Endothelial cell (in vitro differentiated cells): ENCODE measurements around the gene MYLIP.

DNA sequence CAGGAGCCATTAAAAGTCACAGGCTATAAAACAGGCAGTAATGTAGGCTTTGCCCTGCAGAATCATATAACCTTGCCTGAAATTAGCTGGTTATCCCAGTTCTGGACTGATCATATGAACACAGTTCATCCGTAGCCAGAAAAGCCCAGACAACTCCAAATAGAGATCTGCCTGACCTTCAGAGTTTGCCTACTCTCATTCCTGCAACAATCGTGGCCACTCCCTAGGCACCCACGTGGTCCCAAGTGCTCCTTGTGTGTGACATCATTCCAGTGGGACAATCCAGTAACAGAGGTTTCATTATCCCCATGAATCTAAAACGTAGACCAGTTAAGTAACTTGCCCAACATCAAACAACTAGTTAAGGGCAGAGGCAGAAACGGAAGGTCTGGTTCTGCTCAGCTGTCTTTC lies 261.5 kb upstream of the JARID2 start:
- PRO-cap = no peak

DNA sequence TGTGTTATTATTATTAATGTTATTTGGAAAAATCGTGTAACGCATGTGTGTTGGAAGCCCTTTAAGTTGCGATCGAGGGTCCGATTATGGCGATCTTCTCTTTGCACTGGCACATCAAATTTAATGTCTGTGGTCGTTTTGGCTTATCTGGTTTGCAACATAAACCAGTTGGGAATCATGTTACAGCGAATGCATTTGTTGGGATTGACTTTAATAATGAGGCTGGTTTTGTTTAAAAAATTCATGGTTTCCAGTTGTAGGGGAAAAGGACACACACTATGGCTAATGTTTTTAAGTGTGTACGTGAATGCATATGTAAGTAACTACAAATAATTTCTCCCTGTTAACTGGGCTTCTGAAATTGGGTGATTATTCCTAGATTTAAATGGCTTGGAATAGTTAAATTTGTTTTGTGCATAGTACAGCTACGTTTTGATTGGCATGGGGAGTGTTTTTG lies 1.1 kb downstream of the JARID2 start:
- PRO-cap = no peak

GRCh38 chr6:15254885-15255084 lies 8.9 kb downstream of the JARID2 start:
- PRO-cap = no peak

GRCh38 chr6:15255892-15256537 lies 10.1 kb downstream of the JARID2 start:
- PRO-cap = no peak

DNA sequence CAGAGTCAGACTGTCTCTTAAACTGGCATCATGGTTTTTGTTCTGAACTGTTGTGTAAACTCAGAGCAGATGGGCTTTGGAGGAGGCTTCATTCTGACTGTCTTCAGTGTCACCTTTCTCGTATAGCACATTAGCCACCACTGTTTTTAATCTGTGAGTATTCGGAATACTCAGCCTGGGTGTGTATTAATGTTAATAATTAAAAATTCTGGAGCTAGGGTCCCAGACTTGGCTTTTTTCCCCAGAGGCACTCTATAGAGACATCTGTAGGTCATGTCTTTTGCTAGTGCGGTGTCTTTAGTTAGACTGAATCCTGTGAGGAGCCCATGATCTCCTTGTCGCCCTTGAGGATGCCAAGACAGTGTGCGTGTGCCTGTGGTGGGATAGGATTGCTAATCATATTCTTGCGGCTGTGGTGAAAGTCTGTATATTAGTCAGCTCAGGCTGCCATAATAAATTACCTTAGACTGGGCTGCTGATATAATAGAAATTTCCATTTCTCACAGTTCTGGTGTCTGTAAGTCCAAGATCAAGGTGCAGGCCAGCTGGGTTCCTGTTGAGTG lies 141.1 kb downstream of the JARID2 start:
- PRO-cap = no peak

DNA sequence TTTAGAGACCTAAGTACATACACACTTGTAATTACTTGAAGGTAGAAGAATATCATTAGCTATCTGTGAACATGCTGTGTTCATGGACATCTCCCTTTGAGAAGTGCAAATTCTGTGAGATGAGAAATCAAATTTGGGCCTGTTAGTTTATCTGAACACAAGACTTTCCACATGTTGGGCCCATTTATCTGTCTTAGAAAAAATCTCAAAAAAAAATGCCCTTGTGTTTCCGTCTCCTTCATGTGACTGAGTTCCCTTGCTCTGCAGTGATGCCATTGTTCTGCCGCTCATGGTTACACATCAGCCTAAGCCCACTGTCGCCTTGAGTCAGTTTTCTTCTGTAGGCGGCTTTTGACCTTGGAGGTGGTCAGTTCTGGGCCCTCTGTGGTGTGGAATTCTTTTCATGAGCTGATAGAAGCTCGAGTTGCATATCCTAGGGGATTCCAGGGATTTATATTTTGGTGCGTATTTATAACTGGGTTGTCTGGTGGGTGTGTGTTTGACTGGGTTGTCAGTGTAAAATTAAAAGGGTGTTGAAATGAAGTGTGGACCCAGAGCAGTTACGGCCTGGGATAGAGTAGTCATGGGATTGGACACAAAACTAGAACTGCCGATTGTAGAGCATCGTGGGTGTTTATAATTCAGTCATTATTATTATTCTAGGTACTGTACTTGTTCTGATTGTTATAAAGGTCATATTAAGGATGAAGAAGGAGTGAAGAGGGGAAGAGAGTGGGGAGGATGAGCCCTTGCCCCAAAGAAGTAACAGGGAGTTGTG lies 156.7 kb downstream of the JARID2 start:
- PRO-cap = no peak

GRCh38 chr6:15496456-15497257 lies 166.2 kb downstream of the DTNBP1 start:
- PRO-cap = no peak

DNA sequence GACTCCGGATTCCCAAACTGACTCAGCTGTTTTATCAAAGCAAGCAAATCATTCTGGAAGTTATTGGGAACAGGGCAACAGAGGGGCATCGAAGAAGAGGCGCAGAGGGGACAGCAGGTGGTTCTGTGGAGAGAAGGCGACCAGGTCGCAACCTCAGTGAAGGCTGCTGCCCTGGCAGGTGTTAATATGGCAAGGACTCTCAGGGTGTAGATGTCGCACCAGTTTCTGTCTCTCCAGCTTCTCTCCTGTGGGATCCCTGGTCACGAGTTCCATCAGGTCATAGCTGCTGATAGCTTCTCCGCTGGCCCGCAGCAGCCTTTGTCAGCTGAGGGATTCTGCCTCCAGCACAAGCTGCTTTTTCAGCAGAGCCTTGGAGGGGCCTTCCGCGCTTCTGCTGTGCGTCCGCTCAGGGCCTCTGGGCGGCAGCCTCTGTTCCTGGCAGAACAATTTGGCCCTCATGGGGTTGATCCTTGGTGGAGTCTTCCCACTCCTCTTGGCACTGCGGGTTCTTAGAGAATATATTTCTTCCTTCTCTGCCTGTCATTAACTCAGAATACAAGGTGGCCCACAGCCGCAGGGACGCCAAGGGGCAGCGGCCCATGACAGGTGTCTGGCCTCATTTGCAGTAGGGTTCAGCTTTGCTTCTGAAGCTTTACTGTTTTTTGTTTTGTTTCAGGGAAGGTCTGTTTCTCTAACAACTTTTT lies 158.9 kb downstream of the DTNBP1 start:
- PRO-cap = no peak

- PRO-cap = no peak
Observed at GRCh38 chr6:15522956-15523899, 139.6 kb downstream of the DTNBP1 start.

GRCh38 chr6:15709522-15709974 lies 46.7 kb upstream of the DTNBP1 start:
- PRO-cap = no peak

DNA sequence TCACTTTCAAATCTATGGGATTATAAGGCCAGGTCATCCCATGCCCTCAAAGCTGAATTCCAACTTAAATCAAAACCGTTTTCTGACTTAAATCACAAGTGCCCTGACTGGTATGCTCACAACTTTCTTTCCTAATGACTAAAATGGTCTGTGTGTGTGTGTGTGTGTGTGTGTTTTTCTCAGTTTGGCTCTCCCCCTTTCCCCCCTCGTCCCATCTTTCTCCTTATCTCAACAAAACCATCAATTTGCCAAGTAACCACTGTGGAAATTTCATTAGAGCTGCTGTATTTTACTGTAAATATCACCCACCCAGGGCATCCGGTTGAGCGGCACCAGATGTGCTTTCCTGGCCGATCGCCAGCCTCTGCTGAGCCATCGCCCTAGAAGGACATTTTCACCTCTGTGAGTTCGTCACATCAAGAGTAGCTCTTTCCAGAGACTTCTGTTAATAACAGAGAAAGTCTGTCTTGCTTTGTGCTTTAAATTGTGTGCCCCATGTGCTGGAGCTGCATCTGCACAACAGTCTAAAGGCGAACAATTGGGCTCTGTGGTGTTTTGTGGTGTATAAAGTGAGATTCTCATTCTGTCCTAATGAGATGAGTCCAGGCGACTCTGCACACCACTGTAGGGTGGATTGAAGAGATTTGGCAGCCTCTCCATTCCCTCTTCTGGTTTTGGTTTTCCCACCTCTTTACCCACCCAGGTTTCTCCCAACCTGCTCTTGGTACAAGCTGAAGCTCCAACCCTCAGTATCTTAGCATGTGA lies 217.2 kb upstream of the DTNBP1 start:
- PRO-cap = no peak

DNA sequence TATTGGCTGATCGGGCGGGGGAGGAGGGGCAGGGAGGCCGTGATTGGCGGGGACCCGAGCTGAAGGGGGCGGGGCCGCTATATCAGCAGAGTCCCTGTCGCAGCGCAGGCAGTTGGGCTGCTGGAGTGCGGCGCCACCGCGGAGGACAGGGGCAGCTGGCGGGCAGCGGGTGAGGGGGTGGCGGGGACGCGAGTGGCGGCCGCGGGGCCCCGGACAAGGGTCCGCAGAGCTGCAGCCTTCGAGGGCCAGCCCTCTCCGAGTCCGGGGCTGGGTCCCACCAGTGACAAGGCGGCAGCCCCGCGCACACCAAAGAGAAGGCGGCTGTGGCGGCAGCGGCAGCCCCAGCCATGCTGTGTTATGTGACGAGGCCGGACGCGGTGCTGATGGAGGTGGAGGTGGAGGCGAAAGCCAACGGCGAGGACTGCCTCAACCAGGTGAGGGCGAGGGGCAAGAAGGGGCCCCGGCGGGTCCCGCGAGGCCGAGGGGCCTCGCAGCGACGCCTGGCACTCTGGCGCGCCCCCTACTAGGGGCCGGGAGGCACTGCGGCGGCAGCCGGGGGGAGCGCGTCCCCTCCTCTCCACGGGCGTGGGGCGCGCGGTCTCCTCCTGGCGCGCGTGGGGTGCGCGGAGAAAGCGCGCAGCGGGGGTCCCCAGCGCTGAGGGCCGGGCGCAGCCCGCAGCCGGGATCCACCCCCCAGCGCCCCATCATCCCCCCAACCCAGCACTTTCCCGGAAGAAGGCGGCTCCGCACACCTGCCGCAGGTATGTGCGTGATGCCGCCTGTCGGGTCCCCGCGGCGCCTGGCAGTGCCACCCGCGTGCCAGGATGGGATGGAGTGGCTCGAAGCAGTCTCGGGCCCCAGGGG lies at the start of gene MYLIP:
TSS of gene MYLIP (plus strand) at position 111 of the 864 bp plus-strand sequence.
- PRO-cap = bidirectional peak, plus-strand start at position 111 of the sequence, minus-strand start outside the sequence

GRCh38 chr6:16130154-16130767 lies 1.4 kb downstream of the MYLIP start:
- PRO-cap = no peak

DNA sequence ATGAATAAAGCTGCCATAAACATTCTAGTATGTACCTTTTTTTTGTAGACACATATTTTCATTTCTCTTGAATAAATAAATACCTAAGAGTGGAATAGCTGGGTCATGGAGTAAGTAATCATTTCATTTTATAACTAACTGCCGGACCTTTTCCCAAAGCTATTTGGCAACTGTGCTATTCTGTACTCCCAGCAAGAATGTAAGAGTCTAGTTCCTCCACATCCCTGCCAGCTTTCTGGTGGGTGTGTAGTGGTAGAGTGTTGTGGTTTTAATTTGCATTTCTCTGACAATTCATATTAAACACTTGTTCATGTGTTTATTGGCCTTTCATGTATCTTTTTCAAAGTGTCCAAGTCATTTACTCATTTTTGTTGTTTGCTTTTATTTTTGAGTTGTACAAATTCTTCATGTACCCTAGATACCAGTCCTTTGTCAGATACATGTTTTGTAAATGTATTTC lies 7.7 kb downstream of the MYLIP start:
- PRO-cap = no peak

DNA sequence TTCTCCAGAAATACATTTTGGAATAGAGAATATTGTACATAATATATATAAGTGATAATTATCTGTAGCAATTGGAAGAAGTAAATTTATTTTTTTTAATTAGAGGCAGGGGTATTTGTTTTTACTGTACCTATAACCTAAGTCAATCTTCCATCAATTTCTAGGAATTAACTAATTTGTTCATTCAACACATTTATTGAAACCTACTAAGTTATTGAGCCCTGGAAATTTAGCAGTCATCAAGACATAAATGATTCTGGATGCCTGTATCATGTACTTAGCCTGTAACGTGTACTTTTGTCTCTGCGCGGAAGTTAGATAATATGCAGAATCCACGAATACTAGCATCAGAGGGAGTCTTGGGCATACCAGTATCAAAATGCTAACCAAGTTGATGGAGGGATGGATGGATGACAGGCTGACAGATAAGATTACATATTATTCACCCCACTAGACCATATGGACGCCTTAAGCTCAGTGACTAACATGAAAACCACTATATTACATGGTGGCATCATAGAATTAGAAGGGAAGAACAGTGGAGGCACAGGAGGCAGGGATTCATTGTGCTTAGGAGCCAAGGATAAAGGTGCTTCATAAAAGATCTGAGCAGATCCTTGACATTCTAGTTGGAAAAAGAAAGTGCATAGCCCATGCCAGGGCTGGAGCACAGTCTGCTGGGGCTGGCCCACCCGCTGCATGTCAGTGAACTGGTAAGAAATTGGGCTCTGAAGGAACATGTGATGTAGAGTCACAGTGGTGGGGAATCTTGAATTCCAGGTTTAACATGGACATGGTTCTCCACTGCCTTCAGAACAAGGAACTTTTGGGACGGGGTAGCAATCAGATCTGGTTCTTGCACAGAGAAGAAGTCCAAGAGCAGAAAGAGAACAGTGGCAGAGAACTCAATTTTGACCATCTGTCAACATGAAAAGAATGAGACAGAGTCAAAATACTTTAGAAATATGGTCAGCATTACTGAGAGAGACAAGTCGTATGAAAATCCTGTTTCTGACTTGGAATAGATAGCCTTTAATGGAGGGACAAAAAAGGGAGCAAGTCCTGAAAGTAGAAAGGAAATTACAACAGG lies 20.3 kb downstream of the MYLIP start:
- PRO-cap = no peak

GRCh38 chr6:16205336-16206115 lies 32.9 kb upstream of the GMPR start:
- PRO-cap = no peak

- PRO-cap = bidirectional peak, plus-strand start at chr6:16352582, minus-strand start at chr6:16352553
Observed at GRCh38 chr6:16352123-16352808, 113.9 kb downstream of the GMPR start.

- PRO-cap = no peak
Observed at GRCh38 chr6:16355983-16356527, 117.7 kb downstream of the GMPR start.

DNA sequence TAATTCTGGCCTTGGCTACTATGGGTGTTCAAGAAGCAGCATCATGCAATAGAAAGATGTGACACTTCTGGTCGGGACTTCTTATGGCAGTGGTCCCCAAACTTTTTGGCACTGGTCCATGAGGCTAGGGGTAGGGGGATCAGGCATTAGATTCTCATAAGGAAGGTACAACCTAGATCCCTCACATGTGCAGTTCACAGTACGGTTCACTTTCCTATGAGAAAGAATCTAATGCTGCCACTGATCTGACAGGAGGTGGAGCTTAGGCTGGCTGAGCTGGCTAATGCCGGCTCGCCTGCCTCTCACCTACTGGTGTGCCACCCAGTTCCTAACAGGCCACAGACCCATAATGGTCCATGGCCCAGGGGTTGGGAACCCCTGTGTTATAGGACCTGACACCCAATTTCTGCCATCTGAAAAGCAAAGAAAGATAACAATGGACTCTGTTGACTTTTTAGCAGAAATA lies 199.5 kb downstream of the GMPR start:
- PRO-cap = no peak

DNA sequence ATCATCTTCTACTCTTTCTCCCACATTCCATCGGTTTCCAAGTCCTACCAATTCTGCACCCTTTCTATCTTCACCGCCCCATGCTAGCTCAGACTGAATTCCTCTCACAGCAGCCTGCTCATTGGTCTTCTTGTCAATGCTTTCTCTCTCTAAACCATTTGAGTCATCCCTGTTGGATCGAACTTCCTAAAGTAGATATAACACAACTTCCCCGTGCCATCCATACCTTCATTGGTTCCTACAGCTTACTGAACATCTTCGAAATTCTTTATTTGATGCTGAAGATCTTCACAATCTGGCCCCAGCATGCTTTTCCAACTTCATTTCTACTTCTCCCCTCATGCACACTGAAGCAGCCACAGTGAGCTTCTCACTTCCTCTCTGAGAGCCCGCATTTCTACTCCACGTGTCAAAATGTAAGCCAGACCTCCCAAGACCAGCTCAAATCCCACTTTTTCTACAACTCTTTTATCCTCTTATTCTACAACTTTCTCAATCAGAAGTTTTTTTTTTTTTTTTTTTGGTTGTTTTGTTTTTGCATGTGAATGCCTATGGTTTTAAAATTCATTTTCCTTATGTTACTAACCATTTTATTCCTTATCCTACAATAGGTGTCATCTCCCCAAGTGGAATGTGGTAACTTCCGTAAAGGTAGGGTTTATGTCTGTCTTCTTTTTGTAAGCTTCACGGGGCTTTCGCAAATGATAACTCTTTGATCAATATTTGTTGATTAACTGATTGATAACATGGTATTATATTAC lies 254.7 kb downstream of the GMPR start:
- PRO-cap = no peak